Camera-type eye (tissue), 1 donor: ENCODE measurements around the genes BPIFA2, CBFA2T2, ZNF341 and PIGU.

DNA sequence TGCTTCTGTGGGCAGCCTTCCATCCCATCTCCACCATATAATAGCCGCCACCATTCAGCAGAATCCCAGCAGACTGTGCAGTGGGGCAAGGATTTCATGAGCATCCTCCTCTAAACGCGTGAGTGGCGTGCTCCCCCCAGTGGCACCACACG lies at the start of gene BPIFA2:
BPIFA2 (plus strand) TSS at position 68 of the 152 bp plus-strand sequence.
- RAMPAGE, long total RNA: no peak

GRCh38 chr20:33477307-33477962 lies 12.5 kb upstream of the CBFA2T2 start:
- RAMPAGE, long total RNA: no peak

- RAMPAGE, long total RNA: no peak
These were observed at the start of gene CBFA2T2 for GRCh38 chr20:33490019-33491171. Gene CBFA2T2 (plus strand): TSS chr20:33490096.

GRCh38 chr20:33513071-33513370 lies 23.1 kb downstream of the CBFA2T2 start:
- RAMPAGE, long total RNA: no peak

GRCh38 chr20:33648426-33648967 lies 13.6 kb upstream of the C20orf144 start:
- RAMPAGE, long total RNA: no peak

DNA sequence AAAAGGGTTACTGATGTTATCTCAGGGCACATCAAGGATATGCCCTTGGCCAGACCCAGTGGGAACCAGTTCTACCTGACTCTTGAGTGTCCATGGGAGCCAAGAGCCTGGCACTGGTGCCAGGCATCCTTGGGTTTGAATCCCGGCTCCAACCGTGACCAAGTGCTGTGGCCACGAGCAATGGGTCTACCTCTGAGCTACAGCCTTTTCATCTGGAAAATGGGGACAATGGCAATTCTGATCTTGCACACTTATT lies 1.6 kb downstream of the PXMP4 start:
- RAMPAGE, long total RNA: no peak

- RAMPAGE, long total RNA: start-site peak on the plus strand at chr20:33731982-33732010, 9 reads
These were observed at the start of gene ZNF341 for GRCh38 chr20:33731668-33732190. Gene ZNF341 (plus strand): TSS chr20:33731996.

DNA sequence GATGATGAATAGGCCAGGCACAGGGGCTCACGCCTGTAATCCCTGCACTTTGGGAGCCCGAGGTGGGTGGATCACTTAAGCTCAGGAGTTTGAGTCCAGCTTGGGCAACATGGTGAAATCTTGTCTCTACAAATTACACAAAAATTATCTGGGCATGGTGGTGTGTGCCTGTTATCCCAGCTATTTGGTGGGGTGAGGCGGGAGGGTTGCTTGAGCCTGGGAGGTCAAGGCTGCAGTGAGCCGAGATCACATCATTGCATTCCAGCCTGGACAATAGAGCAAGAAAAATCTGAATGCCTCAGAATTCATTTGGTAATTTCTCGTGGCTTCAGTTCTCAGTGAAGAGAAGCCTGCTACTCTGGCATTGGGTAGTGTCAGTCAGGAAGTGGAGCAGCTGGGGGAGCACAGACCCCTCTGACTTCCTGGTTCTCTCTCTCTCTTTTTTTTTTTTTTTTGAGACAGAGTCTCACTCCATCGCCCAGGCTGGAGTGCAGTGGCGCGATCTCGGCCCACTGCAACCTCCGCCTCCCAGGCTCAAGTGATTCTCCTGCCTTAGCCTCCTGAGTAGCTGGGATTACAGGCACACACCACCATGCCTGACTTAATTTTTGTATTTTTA lies 24.2 kb downstream of the ZNF341 start:
- RAMPAGE, long total RNA: no peak

DNA sequence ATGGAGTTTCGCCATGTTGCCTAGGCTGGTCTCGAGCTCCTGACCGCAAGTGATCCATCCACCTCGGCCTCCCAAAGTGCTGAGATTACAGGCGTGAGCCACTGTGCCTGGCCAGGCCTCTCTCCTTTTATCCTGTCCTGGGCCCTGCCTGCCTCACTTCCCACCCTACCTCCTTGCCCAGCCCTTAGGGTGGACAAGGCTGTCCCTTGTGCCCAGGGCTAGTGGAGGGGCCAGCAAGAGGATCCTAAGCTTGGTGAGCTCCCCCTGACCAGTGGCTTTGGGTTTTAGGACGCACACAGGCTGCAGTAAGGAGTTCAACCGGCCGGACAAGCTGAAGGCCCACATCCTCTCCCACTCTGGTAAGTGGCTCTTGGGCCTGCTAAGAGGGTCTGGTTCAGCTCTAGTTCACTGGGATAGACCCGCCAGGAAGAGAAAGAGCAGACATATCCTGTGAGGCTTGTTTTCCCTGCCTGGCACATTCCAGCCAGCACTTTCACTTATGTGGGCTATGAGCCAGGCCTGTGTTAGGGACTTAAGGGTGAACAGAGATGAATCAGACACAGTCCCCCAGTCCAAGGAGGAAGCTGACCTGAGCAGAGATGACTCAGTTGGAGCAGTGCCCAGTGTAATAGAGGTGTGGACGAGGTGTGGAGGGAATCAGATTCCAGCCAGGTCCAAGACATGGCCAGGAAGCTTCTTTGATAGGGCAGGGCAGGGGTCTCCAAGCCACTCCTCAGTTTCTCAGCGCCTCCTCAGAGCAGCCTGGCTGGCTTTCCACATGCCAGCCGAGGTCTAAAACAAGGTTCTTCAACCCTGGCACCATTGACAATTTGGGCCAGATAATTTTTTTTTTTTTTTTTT lies 21.7 kb upstream of the CHMP4B start:
- RAMPAGE, long total RNA: no peak

- RAMPAGE, long total RNA: start-site peak on the minus strand at chr20:33993097-33993141, 10 reads
These were observed 801 bp upstream of the RALY start for GRCh38 chr20:33992996-33993223.

GRCh38 chr20:34026112-34026410 lies 32.4 kb downstream of the RALY start:
- RAMPAGE, long total RNA: no peak

GRCh38 chr20:34082957-34083836 lies 28.8 kb downstream of the EIF2S2 start:
- RAMPAGE, long total RNA: no peak

DNA sequence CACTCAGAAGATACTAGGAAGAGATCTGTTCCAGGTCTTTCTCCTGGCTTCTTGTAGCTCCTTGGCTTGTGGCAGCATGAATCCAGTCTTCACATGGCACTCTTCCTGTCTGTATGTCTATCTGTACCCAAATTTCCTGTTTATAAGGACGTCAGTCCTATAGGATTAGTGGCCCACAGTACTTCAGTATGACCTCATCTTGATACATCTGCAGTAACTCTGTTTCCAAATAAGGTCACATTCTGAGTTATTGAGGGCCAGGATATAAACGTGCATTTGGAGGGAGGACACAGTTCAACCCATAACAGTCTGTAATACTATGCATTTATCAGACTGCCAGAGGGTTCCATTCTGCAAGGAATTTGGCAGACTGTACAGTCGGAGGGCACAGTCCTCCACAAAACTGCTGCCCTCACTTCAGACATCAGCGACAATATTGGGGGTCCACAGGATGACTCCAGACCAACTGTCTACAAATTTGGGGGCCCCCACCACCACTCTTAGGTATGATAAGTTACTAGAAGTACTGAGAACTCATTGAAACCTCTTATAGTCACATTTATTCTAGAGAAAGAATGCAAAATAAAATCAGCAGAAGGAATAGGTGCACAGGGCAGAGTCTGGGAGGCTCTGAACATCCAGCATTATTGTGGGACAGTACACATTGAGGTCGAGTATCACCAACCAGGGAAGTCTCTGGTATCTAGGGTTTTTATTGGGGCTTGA lies 57.4 kb upstream of the DYNLRB1 start:
- RAMPAGE, long total RNA: no peak

DNA sequence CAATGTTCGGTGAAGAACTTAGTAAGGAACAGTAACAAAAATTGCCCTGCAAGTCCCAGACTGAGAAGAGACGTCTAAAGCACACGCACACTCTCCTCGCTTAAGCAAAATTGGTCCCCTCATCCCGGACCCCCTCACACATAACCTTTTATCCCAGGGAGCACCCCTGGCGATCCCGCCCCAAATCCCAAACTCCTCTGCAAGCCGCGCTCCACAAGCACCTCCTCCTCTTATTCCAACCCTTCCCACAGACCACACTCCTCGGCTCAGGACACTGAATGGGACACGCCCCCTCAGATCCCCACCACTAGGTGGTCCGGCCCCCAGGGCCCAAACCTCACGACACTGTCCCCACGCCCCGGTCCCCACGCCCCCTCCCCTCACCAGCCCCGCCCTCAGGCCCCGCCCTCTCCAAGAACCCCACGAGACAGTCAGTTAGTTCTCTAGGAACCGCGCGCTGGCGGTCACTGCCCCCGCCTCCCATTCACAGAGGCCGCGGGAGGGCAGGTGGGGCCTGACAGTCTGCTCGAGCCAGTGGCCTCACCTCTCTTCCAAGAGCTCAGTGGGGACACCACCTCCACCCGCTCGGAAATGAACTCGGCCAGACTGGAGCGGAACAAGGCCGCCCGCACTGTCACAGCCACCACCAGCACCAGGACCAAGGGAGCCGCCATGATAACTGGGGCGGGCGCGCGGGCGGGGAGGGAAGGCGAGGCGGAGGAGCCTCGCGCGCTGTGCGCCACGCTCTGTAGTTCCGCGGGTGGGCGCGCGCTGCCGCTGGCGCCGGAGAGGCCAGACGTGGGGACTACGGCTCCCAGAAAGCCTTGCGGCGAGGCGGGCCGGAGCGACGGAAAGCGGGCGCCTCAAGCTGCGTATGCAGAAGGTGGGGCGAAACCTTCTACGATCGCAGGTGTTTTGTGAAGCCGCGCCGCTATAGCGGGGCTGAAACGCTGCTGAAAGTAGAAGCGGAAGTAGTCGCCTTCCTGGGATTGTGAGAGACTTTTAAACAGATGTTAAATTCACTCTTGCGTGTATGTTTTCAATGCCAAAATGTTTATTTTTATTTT lies at the start of gene PIGU:
PIGU (minus strand) TSS at position 681 of the 1,067 bp plus-strand sequence.
- RAMPAGE, long total RNA: start-site peak on the minus strand centred at position 697 of the sequence, 40 bp wide, 98 reads

- RAMPAGE, long total RNA: no peak
These were observed 9.3 kb downstream of the GGT7 start for GRCh38 chr20:34863273-34863792.

GRCh38 chr20:34897670-34898604 lies 21.5 kb downstream of the ACSS2 start:
- RAMPAGE, long total RNA: no peak

- RAMPAGE, long total RNA: no peak
These were observed 38.7 kb downstream of the GSS start for GRCh38 chr20:34916825-34917294.

DNA sequence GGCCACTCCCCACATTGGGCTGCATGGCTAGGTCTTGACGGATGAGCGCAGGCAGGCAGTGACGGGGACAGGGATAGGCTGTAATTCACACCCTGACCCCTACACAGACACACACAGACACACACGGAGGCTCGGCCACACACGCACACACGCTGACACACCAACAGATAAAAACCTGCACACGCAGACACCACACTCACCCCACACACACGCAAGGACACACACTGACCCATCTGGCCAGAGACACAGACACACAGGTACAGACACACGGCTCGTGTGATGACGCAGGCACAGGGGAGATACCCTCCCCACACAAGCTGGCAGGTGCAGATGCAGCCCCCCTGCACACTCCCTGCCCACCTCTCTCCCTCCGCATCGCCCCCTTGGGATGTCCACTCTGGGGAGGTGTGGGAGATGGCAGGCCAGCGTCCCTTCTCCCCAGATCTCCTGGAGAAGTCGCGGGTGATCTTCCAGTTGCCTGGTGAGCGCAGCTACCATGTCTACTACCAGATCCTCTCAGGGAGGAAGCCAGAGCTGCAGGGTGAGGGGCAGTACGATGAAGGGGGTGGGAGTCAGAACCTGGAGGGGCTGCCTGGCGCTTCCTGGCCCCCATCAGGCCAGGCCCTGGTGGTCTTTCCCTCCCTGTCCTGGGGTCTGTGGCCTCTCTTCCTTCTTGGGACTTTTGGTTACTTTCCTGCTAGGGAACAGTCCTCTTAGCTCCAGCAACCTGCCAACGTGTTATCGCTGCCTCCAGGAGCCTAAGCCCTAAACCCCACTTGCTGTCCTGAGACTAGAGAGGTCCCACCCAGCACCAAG lies 30.2 kb downstream of the MYH7B start:
- RAMPAGE, long total RNA: no peak

- RAMPAGE, long total RNA: no peak
These were observed 18.2 kb downstream of the TRPC4AP start for GRCh38 chr20:35074235-35074901.

DNA sequence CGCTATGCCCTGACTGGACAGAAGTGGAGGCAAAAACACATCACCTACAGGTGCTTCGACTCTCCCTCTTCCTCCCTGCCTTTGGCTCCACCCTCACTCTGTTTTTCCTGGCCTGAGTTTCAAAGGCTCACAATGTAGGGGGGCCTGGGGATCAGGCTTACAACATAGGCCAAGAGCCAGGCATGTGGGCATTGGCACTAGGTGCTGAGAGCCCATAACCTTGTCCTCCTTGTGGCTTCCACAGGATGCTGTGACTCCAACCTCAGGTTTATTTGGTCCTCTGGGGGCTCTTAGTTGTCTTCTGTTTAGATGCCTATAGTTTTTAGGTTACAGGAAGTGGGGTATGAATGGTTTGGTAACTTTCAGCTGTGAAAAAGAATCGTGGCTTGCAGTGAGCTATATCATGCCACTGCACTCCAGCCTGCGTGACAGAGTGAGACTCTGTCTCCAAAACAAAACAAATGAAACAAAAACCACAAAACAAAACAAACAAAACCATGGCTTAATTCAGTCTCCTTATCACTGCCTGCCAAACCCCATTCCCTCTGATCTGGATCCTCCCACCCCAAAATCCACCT lies 25.6 kb downstream of the MMP24 start:
- RAMPAGE, long total RNA: no peak